Glomerular endothelial cell (primary cell): ENCODE data around the gene CTNNA1.

- RAMPAGE, long total RNA, result no peak
Observed at GRCh38 chr5:137564089-137564643, 65.0 kb upstream of the SPOCK1 start.

DNA sequence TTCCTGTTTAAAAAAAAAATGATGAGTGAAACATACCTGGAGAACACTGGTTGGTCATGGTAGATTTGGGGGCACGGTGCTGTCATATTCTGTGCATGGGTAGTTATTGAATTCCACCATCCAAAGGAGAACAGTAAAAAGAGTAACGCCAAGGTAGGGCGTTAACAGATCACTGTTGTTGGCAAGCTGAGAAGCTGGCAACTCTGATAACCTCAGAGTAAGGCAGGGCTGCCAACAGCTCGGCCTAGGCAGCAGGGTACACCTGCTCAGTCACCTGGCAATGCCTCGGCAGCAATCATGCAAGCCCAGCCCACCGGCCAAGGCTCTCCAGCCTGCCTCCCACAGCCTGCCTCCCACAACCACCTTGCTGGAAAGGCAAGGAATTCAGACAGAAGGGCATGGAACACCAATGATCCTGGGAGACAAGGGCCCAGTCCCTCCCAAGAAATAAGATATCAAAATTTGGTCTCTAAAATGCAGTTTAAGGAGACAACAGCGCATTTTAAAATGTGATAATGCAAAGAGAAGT, 63.9 kb downstream of the KLHL3 start:
- RAMPAGE, long total RNA, result no peak

DNA sequence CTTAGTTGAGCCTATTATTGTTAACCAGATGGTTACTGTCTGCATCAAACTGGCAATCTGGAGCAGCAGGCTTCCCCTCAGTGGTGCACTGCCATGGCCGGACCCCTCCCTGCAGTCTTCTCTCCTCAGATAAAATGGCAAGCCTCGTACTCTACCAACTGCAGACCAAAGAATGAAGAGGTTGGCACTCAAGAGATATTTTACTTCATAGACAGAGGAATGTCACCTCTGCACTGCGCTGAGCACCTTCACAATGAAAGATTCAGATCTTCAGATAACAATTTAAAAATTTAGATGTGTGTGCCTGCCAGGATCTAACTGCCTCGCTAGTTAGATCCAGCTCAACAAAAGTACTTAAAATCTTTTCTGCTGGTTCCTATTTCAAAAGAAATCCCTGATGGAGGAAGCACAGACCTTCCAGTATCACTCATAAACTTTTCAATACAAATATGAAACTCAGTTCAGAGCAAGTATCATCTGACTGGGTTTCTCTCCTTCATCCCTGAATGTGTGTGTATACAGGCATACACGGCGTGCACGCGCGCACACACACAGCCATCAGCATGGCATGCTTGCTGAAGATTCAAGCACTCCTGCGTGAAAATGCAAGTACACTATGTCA, 1.2 kb downstream of the KLHL3 start:
- RAMPAGE, long total RNA, result no peak

GRCh38 chr5:137802354-137802666, 48.1 kb upstream of the HNRNPA0 start:
- RAMPAGE, long total RNA, result no peak

- RAMPAGE, long total RNA, result no peak
Observed at GRCh38 chr5:137880167-137880875, 8.9 kb upstream of the PKD2L2 start.

GRCh38 chr5:138033314-138034348, 752 bp upstream of the FAM13B start:
- RAMPAGE, long total RNA, result no peak

- RAMPAGE, long total RNA, result no peak
Observed at GRCh38 chr5:138036064-138036400, 3.2 kb upstream of the FAM13B start.

GRCh38 chr5:138276303-138276852, 2.0 kb upstream of the GFRA3 start:
- RAMPAGE, long total RNA, result no peak

GRCh38 chr5:138338854-138340001, 1.2 kb downstream of the FAM53C start:
- RAMPAGE, long total RNA, result no peak

GRCh38 chr5:138372621-138373123, 20.2 kb downstream of the KDM3B start:
- RAMPAGE, long total RNA, result no peak

DNA sequence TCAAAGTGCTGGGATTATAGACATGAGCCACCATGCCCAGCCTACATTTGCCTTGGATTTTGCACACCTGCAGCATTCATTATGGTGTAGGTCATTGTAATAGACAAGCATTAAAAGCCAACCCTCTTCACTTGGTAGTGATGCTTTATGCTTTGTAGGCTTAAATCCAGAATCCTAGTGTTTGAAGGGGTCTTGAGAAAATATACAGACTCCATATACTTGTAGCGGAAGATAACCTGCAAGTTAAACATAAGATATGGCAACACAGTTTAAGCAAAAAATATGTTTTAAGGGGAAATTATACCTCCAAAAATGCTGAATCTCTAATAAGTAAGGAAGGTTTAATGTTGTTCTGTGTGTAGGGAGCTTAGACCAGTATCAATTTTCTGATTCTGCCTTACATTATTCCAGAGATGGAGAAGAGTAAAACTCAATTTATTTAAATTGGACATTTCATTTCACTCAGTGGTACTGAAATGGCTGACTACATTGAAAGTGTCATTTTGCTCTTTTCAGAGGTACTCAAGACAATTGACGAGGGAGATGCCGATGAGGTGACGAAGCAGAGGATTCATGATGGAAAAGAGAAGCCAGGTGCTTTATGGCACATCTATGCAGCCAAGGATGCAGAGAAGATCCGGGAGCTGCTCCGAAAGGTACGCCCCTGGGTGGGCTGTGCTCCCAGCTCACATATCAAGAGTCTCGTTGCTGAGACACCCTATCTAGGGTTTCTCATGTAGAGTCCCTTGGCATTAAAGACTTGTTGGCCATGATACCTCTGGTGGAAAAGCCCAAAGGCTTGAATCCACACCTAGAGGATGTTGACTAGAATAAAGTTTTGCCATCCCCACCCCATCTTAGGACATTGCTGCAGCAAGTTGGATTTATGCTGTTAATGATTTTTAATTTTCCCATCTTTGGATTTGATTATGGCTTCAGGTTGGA, 9.3 kb upstream of the REEP2 start:
- RAMPAGE, long total RNA, result no peak

DNA sequence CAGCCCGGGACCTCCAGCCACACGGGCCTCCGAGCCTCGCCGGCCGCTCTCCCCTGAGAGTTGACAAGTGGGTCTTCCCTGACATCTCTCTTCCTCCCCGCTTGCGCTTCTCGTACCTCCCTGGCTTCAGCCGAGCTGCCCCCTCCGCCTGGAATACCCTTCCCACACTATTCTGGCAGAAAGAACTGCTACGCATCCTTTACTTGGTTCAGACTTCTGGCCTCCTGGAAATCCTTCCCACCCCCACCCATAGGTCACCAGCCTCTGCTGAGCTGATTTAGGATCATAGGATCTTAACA, 27.1 kb downstream of the EGR1 start:
- RAMPAGE, long total RNA, result no peak

GRCh38 chr5:138492766-138492941, 27.4 kb downstream of the EGR1 start:
- RAMPAGE, long total RNA, result no peak

DNA sequence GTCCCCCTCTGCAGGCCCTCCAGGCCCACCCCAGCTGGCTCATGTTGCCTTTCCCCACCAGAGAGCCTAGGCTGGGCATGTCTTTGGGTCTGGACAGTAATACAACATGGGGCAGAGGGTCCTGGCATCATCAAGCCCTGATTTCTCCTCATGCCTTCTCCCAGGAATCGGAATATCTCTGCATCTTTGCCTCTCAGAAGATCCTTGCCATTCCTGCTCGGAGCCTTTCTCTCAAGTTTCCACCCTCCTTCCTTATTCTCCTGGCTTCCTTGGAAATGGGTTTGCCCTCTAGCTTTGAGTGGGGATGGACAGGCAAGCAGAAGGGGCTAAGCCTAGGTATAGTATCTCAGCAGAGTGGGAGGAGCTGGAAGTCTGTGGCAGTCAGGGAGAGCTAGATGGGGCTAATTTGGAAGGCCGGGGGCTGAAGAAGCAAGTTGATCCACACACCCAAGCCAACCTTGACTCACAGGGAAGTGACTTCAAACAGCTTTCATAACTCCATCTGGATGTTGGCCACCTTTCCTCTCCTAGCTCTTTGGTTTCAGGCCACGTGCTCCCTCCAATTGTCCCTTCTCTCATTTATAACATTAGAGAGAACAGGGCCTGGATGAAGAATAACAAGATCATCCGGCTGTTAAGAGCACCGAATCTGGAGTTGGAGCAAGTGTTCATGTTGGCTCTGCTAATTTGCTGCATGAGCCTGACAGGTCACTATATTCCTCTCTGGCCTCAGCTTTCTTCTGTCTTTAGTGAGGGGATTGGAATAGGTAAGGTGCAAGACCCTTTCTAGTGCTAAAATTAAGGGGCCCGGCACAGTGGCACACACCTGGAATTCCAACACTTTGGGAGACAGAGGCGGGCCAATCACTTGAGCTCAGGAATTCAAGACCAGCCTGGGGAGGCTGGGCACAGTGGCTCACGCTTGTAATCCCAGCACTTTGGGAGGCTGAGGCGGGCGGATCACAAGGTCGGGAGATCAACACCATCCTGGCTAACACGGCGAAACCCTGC, 36.9 kb downstream of the EGR1 start:
- RAMPAGE, long total RNA, result no peak

GRCh38 chr5:138512675-138513232, 30.3 kb downstream of the ETF1 start:
- RAMPAGE, long total RNA, result no peak

- RAMPAGE, long total RNA, result no peak
Observed at GRCh38 chr5:138534106-138534667, 8.8 kb downstream of the ETF1 start.

- RAMPAGE, long total RNA, result no peak
Observed at GRCh38 chr5:138536573-138537591, 6.2 kb downstream of the ETF1 start.

GRCh38 chr5:138666726-138667194, 86.5 kb upstream of the CTNNA1 start:
- RAMPAGE, long total RNA, result no peak

- RAMPAGE, long total RNA, result start-site peak on the plus strand at chr5:138753430-138753481, 3,663 and 3,114 reads in 2 replicates
Observed at GRCh38 chr5:138752760-138753532, at the start of gene CTNNA1. Gene CTNNA1, plus strand, starts transcription at chr5:138753425.

GRCh38 chr5:138927767-138928482, 52.8 kb upstream of the LRRTM2 start:
- RAMPAGE, long total RNA, result no peak